AG08470 (cell line): ENCODE measurements around a stretch of chr11.

DNA sequence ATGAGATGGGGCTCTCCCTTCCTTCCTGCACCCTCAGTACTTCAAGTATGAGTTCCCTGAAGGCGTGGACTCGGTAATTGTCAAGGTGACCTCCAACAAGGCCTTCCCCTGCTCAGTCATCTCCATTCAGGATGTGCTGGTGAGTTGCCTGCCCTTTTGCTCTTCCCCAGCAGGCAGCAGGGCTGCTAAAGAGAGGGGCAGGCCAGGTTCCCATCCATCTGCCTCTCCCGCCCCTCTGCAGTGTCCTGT lies 3.9 kb downstream of the SIDT2 start:
- RRBS, result no CpG with 5 or more reads among the region's 3 CpGs

GRCh38 chr11:117186387-117186798 lies 7.8 kb downstream of the SIDT2 start:
- RRBS, result no CpG with 5 or more reads among the region's 4 CpGs

DNA sequence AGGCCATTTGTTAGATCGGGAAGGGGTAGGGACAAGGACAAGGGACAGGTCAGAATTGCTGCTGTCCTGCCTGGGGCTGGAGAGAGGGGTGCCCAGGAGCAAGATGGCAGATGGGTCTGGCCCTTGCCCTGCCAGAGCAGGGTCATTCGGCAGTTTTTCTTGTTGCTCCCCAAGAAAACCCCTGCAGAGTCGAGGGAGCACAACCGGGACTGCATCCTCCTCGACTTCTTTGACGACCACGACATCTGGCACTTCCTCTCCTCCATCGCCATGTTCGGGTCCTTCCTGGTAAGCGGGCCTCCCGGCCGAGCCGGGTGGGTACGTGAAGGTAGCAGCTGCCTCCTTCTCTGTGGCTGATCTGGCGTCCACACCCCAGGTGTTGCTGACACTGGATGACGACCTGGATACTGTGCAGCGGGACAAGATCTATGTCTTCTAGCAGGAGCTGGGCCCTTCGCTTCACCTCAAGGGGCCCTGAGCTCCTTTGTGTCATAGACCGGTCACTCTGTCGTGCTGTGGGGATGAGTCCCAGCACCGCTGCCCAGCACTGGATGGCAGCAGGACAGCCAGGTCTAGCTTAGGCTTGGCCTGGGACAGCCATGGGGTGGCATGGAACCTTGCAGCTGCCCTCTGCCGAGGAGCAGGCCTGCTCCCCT lies 3.4 kb upstream of the TAGLN start:
- RRBS, result 74% methylated on average over 6 of the region's 22 CpGs

GRCh38 chr11:117200333-117200637 lies 1.1 kb downstream of the TAGLN start:
- RRBS, result no CpG with 5 or more reads among the region's 5 CpGs

- RRBS, result no CpG with 5 or more reads among the region's 14 CpGs
Observed at GRCh38 chr11:117206661-117207349, 7.6 kb downstream of the TAGLN start.

- RRBS, result no CpG with 5 or more reads among the region's 11 CpGs
Observed at GRCh38 chr11:117307880-117308788, 7.9 kb downstream of the BACE1 start.

GRCh38 chr11:117309113-117309742 lies 6.8 kb downstream of the BACE1 start:
- RRBS, result no CpG with 5 or more reads among the region's 11 CpGs

- RRBS, result no CpG with 5 or more reads among the region's 35 CpGs
Observed at GRCh38 chr11:117808757-117809915, 12.1 kb upstream of the DSCAML1 start.

GRCh38 chr11:117816796-117817221 lies 7.7 kb downstream of the FXYD2 start:
- RRBS, result no CpG with 5 or more reads among the region's 3 CpGs

DNA sequence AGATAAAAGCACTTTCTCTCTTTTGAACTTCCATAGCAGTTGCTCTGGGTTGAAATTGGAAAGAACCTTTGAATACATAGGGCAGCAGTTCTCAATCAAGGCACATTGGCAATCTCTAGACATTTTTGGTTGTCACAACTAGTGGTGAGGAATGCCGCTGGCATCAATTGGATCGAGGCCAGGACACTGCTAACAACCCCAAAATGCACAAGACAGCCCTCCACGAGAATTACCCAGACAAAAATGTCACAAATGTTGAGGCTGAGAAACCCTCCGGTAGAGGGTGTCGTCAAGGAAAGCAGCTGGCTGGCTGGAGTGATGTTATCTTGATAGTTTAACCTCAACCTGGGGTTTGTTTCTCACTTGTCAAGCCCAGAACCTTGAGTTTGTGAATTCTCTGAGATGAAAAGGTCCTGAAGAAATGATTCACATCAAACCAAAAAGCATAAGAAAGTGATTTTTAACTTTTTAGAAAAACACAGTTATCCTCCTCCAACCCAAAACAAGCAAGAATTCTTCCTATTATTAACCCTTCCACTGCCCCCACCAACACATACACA lies 21.1 kb upstream of the TMPRSS13 start:
- RRBS, result no CpG with 5 or more reads among the region's 5 CpGs

- RRBS, result no CpG with 5 or more reads among the region's 8 CpGs
Observed at GRCh38 chr11:118004237-118005000, 18.2 kb downstream of the IL10RA start.

- RRBS, result no CpG with 5 or more reads among the region's 59 CpGs
Observed at GRCh38 chr11:118144822-118145936, 7.4 kb downstream of the SCN4B start.

DNA sequence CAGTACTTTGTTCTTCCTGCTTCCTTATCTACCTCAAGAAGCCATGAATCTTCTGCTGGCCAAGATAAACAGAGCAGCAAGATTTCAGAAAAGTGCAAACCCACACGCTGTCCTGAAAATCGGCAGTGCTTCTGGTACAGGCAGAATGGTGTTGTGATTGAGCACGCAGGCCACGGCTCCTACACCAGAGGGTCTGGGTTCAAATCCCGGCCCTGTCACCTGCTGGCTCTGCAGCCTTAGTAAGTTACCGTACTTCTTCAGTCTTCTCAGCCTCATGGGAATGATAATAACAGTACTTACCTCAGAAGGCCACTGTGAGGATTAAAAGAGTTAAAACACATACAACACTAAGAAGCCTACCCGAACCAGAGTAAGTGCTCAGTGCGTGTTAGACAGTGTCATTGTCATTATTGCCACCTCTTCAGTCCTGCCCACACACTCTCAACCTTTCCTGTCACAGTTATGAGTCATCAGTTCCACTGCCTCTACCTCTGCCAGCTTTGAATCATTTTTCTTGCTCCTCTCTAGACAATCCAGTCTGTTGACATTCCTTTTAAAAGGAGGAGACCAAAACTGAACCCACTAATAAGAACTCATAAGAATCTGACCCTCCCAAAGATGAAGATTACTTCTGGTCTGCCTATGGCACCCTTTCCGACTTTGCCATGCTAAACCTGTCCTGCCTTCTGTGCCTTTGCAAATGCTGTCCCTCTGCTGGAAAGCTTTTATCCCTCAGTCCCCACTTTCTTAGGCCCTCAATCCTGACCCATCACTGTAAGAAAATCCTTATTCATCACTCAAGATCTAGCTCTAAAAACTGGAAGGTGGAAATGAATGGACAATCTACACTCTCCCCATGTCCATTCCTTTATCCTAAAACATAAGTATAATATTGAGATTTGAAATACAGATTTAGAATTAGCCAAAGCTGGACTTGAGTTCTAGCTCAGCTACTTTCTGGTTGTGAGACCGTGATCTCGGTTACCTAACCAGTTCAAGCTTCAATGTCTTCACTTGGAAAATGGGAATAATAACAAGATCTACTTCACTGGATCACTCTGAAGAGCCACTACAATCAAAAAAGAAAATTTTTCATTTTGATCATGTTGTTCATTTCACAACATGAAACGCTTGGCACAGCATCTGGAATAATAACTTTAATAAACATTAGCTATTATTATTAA lies 10.5 kb downstream of the MPZL3 start:
- RRBS, result no CpG with 5 or more reads among the region's 12 CpGs

DNA sequence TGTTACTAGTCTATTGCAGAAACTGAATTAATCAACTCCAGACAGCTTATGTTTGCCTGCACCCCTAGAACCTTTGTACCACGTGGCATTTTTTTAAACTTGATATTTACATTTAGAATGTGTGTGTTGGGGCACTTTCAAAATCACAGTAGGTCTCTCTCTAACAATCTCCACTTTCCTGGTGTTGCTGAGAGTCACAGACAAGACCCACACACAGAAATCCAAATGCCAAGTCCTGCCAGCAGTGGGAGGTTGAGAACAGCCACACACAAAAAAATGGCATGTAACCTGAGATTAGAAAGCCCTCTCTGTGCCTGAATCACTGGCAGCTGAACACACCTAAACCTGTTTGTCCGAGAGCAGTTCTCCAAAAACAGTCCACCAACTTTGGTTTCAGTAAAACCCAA lies 532 bp downstream of the MPZL2 start:
- RRBS, result no CpG with 5 or more reads among the region's 2 CpGs

GRCh38 chr11:118338433-118339021 lies 4.0 kb downstream of the CD3D start:
- RRBS, result no CpG with 5 or more reads among the region's 10 CpGs

GRCh38 chr11:118341905-118342341 lies 582 bp downstream of the CD3D start:
- RRBS, result no CpG with 5 or more reads among the region's 3 CpGs

- RRBS, result no CpG with 5 or more reads among the region's 6 CpGs
Observed at GRCh38 chr11:118366309-118366893, 7.0 kb downstream of the UBE4A start.

DNA sequence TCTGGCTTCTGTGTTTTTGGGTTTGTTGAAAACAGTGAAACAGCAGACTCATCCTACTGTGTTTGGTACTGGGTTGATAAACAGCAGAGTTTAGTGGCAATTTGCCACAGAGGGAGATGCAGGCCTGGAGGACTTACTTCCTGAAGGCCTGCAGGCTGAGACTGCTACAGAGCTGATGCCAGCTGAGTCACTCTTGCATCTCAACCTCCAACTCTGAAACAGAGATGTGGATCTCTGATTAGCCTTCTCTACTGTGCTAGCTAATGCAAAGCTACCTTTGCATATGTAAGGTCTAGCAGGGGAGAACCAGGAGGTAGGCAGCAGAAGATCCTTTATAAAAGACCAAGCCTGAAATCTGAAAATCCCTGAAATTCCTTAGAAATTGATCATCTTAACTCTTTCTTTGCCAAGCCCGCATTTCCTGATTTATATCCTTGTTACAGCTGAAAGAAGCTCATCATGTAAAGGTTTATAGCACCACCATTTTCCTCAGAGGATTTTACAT lies 14.4 kb downstream of the ATP5MG start:
- RRBS, result no CpG with 5 or more reads among the region's 1 CpG

GRCh38 chr11:118438237-118439164 lies 2.2 kb downstream of the KMT2A start:
- RRBS, result no CpG with 5 or more reads among the region's 17 CpGs

DNA sequence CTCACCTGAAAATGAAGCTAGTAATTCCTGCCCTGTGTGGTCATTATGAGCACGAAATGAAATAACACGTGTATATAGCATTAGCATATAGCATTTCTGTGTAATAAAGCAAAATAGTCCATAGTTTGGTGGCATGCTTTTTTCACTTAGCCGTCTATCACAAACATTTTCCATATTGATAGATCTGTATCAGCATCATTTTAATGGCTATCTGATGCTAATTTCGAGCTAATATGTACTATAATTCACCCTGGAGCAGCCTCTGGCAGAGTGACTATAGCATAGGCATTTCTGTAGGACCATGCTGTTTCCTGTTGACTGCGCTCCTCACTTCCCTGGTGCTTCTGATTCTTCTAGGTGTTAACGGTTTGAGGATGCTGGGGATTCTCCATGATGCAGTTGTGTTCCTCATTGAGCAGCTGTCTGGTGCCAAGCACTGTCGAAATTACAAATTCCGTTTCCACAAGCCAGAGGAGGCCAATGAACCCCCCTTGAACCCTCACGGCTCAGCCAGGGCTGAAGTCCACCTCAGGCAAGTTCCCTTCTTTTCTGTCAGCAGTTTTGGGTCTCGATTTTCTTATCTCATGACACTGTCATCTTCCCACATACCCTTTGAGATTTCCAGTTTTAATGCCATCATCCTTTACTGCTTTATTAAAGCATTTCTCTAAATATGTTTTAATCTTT lies 7.9 kb upstream of the TTC36 start:
- RRBS, result no CpG with 5 or more reads among the region's 10 CpGs